Cardiac muscle cell (in vitro differentiated cells and primary cell): ENCODE measurements around the gene CENPVL1.

DNA sequence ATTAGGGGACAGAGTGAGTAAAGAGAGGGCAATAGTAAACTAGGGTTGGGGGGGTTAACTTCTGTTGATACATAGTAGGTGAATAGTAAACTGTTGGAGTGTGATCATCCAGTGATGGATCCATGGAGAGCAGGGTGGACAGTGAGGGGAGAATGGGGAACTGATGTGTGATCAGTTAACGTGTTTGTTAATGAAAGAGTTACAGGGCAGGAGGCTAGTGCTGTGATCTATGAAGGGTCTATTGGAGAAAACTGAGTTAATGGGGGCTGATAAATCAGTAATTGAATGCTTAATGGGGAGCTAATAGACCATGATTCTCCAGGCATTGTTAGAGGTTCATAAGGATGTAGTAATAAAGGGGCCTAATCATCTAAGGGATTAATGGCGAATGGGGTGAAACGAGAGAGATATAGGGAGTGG is 1.1 kb downstream of the FTSJ1 start:
- RAMPAGE, long total RNA: no peak
- RRBS: no CpG with 5 or more reads among the region's 3 CpGs

DNA sequence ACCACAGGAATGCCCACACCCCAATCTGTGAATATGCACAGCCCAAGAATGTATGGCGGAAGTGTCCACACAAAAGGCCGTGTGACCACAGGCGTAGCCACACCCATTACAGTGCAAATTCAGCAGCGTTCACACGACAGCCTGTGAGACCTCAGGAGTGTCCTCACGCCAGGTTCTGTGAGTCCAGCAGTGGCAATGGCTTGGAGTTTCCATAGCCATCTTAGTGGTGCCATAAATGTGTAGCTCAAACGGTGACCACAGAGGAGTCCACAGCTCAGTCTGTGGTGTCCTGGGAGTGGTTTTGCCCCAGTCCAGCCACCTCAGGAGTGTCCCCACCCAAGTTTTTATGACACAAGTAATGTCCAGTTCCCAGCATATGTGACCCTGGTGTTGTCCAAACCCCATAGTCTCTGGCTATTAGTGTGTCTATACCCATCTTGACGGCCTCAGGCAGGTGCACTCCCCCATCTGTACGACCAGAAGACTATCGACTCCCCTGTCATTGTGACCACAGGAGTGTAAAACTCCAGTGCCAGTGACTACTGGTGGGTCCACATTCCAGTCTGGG is 11.7 kb downstream of the FTSJ1 start:
- RAMPAGE, long total RNA: no peak
- RRBS: no CpG with 5 or more reads among the region's 10 CpGs

GRCh38 chrX:48531461-48532085 is 7.9 kb upstream of the TBC1D25 start:
- RAMPAGE, long total RNA: no peak
- RRBS: no CpG with 5 or more reads among the region's 5 CpGs

DNA sequence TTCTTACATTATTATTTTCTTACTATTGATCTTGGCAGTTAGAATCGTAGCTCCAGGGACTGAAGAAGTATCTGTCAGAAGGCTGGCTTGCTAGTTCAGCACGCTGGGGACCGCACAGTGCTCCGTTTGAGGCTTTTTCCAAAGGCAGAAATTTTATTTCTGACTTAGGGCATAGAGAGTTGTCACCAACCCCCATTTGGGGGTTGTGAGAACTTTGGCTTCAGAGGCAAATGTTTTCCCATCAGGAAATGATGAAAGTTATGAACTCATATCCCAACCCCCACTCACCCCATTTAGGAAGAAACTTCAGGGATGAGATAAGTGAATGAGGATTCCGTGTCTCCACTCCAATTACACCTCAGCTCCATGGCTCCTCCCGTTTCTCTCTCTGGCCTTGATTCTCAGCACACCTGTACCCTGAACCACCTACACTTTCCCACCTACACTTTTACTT is 4.3 kb upstream of the WDR13 start:
- RAMPAGE, long total RNA: no peak
- RRBS: no CpG with 5 or more reads among the region's 6 CpGs

- RAMPAGE, long total RNA: no peak
- RRBS: no CpG with 5 or more reads among the region's 3 CpGs
Measured at GRCh38 chrX:48617912-48618360, 20.6 kb downstream of the WDR13 start.

- RAMPAGE, long total RNA: no peak
- RRBS: no CpG with 5 or more reads among the region's 9 CpGs
Measured at GRCh38 chrX:48900980-48901513, 3.3 kb downstream of the PQBP1 start.

GRCh38 chrX:48922414-48922751 is 3.6 kb upstream of the PIM2 start:
- RAMPAGE, long total RNA: no peak
- RRBS: 83% methylated on average over 1 of the region's 5 CpGs

GRCh38 chrX:48958283-48958827 is 948 bp upstream of the OTUD5 start:
- RAMPAGE, long total RNA: no peak
- RRBS: no CpG with 5 or more reads among the region's 36 CpGs

DNA sequence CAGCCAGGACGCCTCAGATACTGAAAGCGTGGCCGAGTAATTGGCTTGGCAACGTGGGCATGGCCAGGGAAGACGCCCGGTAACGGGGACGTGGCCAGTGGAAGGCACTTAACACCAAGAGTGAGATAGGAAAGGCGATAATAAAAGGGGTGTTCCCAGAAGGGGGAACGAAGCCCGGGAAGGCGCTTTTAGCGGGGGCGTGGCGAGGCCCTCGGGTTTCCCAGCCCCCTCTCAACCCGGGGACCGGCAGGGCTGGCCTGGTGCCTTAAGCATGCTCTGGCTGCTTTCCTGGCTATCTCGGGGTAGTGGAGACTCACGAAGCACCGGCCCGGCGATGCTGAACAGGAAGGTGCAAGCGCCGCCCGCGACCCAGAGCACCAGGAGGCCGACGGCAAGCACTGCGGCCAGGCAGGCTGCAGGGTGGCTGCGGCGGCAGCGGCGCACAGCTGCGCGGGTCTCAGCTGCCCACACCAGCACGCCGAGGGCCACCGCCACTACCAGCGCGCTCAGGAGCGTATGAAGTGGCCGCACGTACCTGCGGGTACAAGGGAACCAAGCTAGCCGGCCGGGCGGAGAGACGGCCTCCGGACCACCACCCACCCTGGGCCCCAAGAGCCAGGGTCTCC is 1.6 kb downstream of the PRAF2 start:
- RAMPAGE, long total RNA: no peak
- RRBS: 17% methylated on average over 16 of the region's 50 CpGs

- RAMPAGE, long total RNA: no peak
- RRBS: no CpG with 5 or more reads among the region's 6 CpGs
Measured at GRCh38 chrX:49079412-49079766, 298 bp downstream of the WDR45 start.

GRCh38 chrX:49138746-49140129 is 15.7 kb upstream of the GPKOW start:
- RAMPAGE, long total RNA: no peak
- RRBS: no CpG with 5 or more reads among the region's 17 CpGs

DNA sequence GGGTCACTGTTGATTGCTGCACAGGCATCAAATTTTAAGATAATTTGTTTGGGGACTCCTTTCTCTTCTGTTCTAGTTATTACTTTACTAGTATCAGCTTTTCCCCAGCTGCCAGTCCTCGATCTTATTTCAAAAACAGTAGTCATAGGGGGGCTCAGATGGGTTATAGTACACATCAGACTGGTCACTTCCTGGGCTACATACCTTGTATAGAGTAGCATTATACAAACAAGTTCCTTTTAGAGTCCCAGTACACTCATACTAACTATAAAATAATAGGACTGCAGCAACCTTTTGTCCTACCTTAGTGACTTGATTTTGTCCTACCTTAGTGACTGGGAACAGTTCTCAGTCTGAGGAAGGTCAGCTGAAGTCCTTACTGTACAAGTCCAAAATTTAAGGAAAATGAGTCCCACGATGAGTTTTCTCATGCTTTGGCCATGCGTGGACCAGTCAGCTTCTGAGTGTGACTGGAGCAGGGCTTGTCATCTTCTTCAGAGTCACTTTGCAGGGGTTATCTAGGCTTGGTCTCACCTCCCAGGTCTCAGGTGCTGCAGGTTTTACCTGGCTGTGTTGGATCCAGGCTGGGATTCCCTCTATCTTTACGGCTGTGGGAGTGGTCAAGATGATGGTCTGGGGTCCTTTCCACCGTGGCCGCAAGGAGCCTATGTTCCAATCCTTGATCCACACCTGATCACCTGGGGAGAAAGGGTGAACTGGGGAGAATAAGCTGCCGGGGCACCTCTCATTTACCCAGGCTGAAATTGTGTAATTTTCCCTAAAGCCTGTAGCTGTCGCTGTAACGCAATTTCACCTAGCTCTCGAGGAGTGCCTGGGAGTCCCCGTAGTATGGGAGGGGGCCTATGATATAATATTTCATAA is 18.4 kb upstream of the GPKOW start:
- RAMPAGE, long total RNA: no peak
- RRBS: no CpG with 5 or more reads among the region's 11 CpGs

- RAMPAGE, long total RNA: no peak
- RRBS: no CpG with 5 or more reads among the region's 5 CpGs
Measured at GRCh38 chrX:49179471-49180054, 6.6 kb downstream of the PRICKLE3 start.

DNA sequence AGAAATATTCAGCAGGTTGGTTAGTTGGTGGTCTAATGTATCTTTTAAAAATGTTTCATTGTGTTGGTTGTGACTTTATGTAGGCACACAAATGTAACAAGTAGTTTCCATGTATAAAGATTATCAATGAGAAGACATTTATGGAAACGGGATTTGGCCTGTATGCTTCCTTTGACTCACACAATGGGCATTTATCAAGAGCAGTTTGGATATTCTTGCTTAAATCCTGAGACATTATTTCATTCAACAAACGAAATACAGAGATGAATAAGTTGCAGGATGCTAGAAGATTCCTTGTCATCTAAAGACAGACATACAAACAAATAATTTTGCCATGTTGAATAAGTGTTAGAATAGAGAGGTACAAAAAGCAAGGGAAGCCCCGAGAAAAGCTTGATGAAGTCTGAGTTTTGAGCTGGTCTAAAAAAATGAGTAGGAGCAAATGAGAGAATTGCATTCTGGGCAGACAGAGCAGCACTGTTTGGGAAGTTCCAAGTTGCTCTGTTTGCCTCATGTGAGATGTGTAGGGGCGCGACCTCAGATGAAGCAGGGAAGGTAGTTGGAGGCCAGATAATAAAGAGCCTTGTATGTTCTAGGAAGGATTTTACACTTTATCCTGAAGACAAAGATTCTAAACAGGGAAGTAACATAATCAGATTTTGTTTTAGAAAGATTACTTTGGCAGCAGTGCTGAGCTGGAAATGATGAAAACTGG is 3.9 kb downstream of the CLCN5 start:
- RAMPAGE, long total RNA: no peak
- RRBS: no CpG with 5 or more reads among the region's 5 CpGs

DNA sequence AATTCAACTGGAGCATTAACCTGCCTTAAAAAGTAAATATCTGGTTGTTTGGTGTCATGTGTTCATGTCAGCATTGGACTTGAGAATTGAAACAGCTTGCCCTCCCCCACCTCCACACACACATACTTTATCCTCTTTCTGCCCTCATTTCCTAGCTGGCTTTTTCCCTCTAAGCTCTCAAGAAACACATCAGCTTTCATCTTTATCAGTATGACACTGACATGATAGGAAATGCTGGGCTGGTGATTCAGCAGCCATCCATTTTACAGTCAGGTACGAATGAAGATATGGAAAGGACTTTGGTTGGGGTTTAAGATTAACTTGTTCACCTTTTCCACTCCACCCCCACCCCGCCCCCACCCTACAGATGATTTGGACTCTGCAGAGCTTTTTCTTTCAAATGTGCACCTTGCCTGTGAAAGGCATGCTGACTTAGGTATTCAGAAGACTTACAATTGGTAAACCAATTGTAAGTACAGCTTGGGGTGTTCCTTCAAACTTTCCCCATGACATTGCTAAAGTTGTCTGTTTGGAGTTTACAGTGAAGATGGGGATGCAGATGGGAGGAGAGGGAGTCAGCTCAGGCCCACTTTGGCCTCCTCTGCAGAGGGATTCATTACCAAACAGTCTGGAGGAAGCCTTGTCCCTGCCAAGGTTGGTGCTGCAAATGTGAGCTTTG is 132.5 kb downstream of the AKAP4 start:
- RAMPAGE, long total RNA: no peak
- RRBS: no CpG with 5 or more reads among the region's 2 CpGs

DNA sequence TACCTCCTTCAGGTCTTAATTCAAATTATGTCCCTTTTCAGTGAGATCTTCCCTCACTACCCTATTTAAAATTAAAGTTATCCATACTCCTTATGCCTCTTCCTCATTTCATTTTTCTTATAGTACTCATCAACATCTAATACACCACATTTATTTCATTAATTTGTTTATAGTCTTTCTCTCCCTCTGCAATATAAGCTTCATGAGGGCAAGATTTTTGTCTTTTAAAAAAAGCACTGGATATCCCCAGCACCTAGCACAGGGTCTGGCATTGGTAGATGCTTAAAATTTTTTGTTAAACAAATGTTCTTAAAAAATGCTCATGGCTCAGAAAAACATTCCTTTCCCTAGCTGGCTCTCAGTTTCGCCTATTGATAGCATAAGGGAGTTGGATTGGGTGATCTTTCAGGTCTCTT is 94.4 kb upstream of the DGKK start:
- RAMPAGE, long total RNA: no peak
- RRBS: no CpG with 5 or more reads among the region's 1 CpG

DNA sequence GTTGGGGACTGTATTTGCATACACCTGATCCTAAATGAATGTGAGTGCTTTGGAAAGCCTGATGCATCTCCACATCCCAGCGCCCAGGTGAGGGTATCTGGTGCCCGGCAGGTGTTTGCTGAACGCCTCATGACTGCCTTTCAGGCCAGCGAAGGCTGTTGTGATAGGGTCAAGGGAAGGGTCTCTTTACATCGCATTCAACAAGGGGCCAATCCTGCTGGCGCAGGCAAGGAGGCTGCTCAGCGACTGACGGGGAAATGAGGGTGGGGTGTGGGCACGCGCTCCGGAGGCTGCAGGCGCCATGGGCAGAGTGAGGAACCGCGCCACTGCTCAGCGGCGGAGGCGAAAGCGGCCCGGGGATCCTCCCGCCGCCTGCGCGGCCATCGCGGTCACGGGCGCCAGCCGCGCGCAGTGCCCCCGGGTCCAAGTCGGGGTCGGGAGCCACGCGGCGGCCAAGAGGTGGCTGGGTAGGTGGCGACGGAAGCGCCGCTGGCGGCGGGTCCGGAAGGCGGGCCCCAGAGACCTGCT is at the start of gene CENPVL1:
CENPVL1 (plus strand) TSS at position 302 of the 528 bp plus-strand sequence.
- RAMPAGE, long total RNA: no peak
- RRBS: no CpG with 5 or more reads among the region's 44 CpGs

- RAMPAGE, long total RNA: no peak
- RRBS: no CpG with 5 or more reads among the region's 12 CpGs
Measured at GRCh38 chrX:51802749-51803216, 59.5 kb downstream of the GSPT2 start.

DNA sequence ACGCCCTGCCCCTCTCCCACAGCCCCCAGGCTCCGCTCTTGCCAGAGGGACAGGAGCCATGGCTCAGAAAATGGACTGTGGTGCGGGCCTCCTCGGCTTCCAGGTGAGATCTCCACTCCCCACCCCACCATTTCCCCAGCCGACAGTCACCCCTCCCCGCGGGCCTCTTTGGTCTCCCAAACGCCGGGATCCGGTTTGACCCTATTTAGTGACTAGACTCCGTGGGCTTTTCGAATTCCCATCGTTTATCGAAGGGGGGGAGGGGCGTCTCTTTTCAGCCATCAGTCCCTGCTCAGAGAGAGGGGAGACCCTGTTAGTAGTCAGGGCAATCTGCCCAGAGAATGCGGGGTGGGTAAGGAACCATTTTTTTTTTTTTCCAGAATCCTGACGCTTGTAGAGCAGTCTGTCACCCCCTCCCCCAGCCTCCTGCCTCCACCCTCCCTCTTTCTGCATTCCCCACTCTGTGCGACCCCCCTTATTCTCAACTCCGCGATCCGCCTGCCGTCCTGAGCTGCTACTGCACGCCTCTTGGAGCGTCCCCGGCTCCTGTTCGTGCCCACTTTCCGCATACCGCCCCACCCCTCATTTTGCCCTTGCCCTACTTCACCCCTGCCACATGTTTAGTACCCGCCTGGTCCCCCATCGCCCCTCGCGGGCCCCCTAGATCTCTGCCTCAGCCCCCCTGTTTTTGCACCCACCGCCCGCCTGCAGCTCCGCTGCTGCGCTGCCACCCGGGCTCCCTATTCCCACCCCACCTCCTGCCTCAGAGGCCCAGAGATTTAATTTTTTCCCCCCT is 1.0 kb downstream of the MAGED1 start:
- RAMPAGE, long total RNA: no peak
- RRBS: no CpG with 5 or more reads among the region's 37 CpGs

- RAMPAGE, long total RNA: no peak
- RRBS: 9% methylated on average over 8 of the region's 17 CpGs
Measured at GRCh38 chrX:53093072-53093529, 841 bp upstream of the KANTR start.